Neutrophil (primary cell): ENCODE data around the genes TAOK3, CCDC60 and RAB35.

DNA sequence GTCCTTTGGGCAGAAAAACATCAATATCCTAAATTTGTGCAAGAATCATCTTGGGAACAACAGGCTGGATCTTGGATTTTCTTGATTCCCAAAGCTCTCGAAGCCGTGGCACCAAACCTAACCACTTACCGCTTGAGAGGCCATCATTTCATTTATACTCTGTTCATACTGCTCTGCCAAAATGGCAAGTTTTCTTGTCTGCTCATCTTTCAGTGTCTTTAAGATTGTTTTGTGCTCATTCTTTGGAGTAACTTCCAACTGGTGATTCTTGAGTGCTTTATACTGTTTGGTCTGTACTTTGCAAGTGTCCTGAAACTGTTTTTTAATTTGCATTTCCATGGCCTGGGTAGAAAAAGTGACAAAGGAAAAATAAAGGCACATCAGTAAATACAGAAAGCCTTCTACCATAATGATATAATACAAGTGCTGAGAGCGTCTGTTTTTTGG is 24.1 kb downstream of the PEBP1 start:
- PRO-cap = no peak

DNA sequence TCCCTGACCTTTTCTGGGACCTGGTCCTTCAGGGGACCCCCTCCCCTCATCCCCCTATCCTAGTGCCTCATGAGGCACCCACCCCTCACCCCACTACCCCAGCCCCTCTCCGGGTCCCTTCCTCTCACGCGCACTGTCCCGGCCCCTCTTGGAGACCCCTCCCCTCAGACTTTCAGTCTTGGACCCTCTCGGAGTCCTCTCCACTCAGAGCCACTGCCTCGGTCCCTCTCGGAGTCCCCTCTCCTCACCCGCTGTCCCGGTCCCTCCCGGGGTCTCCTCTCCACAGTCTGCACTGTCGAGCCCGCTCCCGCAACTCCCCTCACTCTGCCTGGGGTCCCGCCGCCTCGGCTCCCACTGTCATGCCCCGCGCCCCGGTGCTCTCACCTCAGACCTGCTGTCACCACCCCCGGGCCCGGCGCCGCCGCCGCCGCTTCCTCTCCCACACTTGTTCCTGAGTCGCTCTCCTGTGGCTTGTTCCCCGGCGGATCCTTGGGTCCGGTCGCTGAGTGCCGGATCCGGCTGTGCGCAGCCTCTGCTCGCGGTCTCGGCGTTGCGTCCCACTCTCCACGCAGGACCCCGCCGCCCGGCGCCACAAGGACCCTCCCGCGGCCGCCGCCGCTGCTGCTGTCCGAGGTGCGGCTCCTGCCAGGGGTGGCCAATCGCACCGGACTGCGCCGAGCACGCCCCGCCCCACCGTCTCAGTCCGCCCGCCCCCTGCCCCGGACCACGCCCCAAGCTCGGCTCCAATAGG is at the start of gene TAOK3:
Gene TAOK3 (minus strand): TSS at position 644 of the 751 bp plus-strand sequence.
- PRO-cap = unidirectional peak, minus-strand start at position 356 of the sequence; unidirectional peak, minus-strand start at position 565 of the sequence; bidirectional peak, plus-strand start outside the sequence, minus-strand start at position 593 of the sequence

GRCh38 chr12:118373015-118373368 is 285 bp upstream of the TAOK3 start:
- PRO-cap = bidirectional peak, plus-strand start at chr12:118373220, minus-strand start at chr12:118372856

- PRO-cap = no peak
Measured at GRCh38 chr12:118548376-118548788, 172.0 kb downstream of the SUDS3 start.

- PRO-cap = no peak
Measured at GRCh38 chr12:119154437-119155007, 24.2 kb upstream of the HSPB8 start.

GRCh38 chr12:119334085-119334849 is at the start of gene CCDC60:
TSS of gene CCDC60 (plus strand) at chr12:119334729.
- PRO-cap = no peak

DNA sequence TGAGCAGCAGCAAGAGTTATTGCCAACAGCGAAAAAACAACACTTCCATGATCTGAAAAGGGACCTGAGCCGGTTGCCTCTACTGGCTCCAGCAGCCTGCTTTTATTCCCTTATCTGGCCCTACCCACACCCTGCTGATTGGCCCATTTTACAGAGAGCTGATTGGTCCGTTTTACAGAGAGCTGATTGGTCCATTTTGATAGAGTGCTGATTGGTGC is 62.6 kb downstream of the CCDC60 start:
- PRO-cap = no peak

- PRO-cap = no peak
Measured at GRCh38 chr12:119594061-119594739, 626 bp downstream of the TMEM233 start.

DNA sequence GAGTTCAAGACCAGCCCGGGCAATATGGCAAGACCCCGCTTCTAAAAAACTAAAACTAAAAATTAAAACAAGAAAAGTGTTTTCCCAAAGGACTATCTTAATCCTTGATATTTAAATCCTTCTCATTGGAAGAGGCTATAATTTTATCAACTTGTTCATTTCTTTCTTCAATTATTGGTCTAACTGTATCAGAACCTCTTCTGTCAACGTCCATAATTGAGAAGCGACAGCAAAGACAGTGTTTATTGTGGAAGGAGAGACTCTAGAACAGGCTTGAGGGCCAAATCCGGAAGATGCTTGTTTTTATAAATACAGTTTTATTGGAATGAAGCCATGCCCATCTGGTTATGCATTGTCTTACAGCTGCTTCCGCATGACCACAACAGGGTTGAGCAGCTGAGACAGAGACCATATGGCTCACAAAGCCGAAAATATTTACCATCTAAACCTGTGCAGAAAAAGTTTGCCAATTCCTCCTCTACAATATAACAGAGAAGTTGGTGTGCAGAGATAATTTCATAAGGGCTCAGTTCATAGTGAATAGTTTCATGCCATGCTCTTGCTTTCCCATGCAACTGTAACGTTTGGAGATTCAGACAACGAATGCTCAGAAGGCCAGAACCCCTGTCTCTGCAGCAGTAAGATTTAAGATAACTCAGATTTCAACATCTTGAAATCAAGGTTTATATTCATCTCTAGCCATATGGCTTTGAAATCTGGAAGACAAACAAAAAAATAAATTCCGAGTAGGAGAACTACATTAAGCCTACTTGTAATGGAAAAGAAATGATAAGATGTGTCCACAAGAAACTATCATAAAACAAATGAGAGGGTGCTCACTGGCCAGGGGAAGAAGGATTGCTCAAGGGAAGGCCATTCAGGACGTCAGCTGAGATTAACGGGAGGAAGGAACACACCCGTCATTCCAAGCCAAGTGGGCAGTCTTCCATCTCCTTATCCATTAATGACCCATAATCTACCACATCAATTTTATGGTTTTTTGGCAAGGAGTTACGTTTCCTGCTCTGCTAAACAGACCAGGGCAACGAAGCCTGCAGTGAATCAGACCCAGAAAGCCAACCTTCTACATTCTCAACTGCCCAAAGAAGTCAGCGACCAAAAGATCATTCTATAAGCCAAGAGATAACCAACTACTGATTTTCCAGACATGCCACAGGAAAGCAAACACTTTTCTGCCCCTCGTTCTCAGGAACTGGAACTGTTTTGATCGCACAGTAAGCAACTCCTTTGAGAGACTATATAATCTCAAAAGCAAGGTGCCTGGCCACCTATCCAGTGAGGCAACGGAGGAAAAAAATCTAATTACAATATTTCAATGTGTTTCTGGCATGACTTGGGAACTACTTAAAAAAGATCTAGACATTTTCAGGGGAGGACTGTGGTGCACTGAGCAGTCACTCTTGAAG is 24.8 kb downstream of the PRKAB1 start:
- PRO-cap = no peak

GRCh38 chr12:119710800-119711896 is 43.2 kb downstream of the PRKAB1 start:
- PRO-cap = no peak

DNA sequence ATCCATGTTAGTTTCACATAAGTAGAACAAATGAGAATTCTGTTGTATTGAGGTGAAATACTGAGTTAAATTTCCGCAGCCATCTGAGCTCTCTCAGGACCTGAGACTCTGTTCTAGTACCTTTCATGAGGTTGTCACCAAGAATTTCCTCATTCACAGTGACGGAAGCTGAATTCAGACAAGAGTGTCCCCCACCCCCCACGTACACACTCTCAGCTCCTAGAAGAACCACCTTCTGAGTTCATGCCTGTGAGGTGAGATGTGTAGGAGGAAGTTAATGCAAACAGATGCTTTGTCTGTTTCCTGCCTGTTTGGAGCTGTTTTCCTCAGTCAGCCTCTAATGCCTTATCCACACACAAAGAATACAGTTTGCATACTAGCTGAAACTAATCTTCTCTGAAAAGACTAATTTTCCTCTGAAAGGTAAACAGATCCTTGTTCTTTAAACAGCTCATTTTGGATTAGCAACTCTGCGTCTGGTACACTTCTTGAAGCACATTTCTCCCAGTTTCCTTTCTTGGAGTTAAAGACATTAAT is 18.3 kb downstream of the BICDL1 start:
- PRO-cap = no peak

- PRO-cap = no peak
Measured at GRCh38 chr12:120011838-120012976, 23.2 kb downstream of the BICDL1 start.

DNA sequence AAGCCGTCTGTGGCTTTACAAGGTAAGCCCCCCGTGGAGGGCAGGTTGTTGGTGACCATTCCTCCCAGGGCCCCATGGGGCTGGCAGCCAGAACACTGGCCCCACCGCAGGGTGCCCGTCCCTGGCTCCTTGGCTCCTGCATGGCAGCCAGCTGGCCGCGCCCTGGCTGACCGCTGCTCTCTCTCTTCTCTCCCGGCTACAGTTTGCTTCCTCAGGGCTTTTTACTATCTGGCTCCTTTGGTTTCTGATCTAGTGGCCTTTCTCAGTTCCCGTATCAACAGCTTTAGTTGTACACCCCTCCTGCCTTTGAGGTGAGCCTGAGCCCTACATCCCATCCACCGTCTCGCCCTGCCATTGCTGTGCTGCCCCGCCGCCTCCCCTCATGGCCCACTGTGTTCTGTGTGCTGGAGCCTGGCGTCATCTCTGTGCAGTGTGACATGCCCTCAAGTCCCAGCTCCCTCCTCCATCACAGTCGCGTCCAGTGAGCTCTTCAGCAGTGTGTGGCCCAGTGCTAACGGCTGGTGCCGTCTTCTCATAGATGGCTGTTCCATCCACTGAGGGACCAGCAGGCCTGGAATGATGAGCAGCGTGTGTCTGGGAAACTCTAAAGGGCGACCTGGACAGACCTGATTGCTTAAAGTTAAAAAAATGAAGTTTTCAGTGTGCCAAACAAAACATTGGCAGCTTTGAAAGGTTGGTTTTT is 25.7 kb downstream of the RAB35 start:
- PRO-cap = no peak

DNA sequence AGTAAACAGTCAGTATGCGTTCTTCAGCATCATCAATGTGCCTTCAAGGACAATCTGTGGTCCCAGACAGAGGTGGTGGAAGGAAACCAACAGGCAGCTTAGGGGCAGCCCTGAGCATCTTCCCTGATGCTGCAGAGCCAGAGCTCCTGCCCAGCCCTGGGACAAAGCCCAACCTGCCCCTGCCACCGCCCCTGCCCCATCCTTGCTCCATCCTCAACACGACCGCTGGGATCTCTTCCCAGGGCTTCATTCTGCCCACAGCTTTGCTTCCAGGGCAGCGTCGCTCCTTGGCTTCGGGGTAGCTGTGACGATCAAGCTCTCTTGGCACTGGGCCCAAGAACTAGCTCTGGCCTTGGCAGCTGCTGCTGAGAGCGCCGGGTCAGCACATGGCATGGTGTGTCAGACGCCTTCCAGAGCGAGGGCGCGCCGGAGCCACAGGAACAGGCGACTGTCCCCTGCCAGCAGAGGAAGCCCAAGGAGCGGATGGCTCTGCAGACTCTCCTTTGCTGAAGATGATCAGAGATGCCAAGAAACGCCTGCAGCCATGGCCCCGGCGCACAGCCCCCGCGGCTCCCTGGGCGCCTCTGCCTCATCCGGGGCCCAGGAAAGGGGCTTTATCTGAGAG is 16.0 kb downstream of the RAB35 start:
- PRO-cap = no peak

DNA sequence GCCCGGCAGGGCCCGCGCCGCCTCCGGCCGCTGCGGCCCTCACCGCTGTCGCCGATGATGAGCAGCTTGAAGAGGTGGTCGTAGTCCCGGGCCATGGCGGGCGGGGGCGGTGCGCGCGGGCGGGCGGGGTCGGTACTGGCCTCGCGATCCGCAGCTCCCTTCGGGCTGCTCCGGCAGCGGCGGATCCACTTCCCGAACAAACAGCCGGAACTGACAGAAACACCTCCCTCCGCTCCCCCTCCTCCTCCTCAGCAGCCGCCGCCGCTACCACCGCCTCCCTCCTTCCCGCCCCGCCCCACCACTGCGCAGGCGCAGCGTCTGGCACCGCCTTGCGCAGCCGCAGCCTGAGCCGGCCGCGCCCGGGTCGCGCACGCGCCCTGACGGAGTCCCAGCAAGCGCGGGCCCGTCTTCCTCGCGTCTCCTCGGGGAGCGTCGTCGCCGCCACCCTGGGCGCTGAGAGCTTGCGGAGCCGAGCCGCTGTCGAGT is at the start of gene RAB35:
Gene RAB35 (minus strand): TSS at position 198 of the 486 bp plus-strand sequence.
- PRO-cap = bidirectional peak, plus-strand start at position 406 of the sequence, minus-strand start at position 198 of the sequence

GRCh38 chr12:120140149-120140572 is 23.6 kb upstream of the RAB35 start:
- PRO-cap = no peak

DNA sequence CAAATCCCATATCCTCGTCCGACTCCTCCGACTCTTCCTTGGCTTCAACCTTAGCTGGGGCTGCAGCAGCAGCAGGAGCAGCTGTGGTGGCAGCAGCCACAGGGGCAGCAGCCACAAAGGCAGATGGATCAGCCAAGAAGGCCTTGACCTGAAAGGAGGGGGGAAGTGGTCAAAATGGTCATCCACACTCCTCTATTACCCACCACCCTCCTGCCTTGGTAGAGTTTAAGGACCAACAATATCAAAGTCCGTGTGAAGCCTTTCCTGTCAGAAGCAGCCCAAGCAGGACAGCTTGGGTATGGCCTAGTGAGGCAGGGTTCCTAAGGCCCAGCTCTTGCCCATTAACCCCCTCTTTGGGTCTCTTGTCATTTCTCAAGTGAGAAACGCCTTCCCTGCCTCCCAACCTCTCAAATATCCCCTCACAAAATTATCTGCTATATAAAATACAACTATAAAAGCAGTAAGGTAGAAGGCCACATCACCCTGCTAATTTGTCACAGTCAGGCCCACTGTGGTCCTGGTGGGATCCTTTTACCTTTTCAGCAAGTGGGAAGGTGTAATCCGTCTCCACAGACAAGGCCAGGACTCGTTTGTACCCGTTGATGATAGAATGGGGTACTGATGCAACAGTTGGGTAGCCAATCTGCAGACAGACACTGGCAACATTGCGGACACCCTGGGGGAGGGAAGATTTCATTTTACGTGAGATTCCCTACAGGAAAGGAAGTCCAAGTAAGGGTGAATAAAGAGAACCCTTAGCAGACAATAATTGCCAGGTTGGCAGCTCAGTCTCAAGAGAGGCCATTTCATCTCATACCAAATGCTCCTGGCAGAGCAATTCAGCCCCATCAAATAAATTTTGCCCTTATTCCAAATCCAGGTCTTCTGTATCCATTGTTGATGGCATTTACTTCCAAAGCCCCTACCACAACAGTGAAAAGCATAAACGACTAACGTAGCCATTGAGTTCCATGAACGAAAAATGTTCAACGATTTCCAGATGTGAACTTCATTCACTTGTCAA is 2.6 kb upstream of the GCN1 start:
- PRO-cap = no peak

GRCh38 chr12:120216820-120217541 is 16.1 kb upstream of the RPLP0 start:
- PRO-cap = no peak

- PRO-cap = no peak
Measured at GRCh38 chr12:120225685-120226818, 25.1 kb upstream of the RPLP0 start.

GRCh38 chr12:120227550-120228216 is 26.8 kb upstream of the RPLP0 start:
- PRO-cap = no peak